ENCODE data around the gene CCDC50.

DNA sequence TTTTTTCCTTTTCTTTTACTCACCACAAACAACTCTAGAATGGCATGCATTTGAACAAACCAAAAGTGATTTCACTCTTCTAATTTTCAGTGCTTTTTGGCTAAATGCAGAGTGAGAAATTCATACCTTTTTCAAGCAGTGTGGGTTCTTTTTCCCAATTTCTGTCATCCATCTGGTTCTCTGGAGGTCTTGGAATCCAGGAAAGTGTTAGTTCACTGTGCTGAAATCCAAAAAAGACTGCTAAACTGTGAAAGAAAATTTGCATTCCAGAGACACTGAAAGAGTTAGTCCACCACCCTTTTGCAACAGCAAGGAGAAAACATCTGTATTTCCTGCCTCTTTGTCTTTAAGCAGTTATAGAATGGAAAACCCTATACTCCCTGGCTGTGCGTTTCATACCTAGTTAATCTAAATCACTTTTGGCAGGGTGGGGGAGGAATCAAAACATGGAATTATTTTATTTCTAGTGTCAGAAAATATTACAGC lies 317.9 kb upstream of the TPRG1 start:
- PRO-cap, result no peak

- PRO-cap, result no peak
Observed at GRCh38 chr3:188916967-188917598, 254.7 kb upstream of the TPRG1 start.

- PRO-cap, result no peak
Observed at GRCh38 chr3:188946804-188947355, 224.9 kb upstream of the TPRG1 start.

GRCh38 chr3:188947888-188948620 lies 223.7 kb upstream of the TPRG1 start:
- PRO-cap, result bidirectional peak, plus-strand start at chr3:188948271, minus-strand start at chr3:188948006

DNA sequence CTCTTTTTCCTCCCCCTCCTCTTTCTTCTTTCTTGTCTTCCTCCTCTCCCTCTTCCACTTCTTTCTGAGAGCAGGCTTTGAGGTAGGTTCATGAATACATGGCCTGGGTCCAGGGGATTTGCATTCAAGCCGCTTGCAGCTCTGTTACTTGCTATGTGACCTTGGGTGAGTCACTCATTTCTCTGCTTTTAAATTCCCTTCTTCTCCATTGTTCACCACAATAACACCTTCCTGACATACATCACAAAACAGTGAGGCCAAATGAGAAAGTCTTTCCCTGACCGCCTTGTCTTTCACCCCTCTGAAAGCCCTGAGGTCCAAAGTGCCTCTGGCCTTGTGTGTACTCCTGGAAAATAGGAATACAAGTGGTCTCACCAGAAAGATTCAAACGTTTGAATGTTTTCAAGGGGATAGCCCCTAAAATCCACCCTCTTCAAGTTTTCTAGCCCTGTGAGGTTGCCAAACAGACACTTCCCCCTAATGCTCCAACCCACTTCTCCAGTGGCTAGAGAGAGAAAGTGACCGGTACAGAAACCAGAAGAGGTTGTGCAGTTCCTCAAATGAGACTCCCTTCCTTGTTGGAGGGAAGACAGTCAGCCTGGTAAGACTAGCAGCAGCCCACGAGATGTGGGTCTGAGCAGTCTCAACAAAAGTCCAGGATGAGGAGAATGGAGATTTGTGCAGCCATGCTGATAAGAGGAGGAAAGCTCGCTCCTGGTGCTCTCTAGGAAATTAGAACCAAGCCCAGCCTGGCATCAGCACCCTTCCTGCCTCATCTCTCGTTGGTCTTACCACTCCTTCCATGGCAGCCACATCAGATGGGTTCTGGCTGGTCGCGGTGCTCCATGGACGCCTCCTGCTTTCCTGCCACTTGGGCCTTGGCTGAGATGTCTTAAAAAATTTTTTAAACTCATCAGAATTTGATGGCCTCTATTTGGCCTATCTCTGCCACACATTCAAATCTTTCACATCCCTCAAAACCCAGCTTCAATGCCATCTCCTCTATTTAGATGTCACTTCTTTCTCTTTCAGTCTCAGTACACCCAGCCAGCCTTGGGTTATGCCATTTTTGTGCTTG lies 222.8 kb upstream of the TPRG1 start:
- PRO-cap, result no peak

DNA sequence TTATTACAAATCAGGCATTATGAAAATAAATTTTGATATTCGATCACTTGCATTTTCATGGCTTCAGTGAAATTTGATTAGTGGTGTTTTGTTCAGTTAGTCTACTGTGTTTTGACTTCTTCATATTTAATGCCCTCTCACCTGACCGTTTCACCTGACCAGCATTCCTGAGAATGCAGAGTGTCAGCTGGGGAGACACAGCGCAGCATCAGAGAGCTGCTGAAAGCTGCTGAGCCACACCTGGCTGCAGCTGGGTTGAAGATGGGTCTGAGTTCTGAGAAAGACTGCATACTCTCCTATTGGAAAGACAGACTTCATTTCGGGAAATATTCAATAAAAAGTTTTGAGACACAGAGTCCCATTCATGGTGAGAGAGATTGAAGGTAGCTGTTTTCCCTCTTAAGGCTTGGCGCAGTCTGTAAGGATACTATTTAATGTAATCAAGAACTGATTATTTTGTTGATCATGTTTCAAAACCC lies 193.5 kb upstream of the TPRG1 start:
- PRO-cap, result no peak

DNA sequence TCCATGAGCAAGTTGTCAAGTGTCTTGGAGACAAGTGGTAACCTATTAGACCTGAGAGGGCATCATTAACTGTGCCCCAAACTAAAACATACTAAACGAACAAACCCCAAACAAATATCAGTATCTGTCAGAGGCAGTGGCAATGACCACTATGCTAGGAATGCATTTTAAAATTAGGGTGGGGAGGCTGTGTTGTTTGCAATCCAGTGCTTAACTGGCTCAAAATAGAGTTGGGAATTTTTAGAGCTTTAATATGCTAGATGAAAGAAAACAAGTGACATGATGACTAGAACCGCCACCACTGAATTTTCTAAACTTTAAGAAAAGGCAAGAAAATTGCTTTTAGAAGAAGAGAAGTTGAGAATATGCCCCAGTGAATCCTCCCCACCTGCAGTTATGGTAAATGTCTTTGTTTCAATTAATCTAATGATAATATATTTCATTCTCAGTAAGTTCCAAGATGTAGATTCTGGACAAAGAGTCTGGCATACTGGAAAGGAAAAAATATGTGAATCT lies 51.7 kb upstream of the TPRG1 start:
- PRO-cap, result no peak

GRCh38 chr3:189142366-189143046 lies 29.3 kb upstream of the TPRG1 start:
- PRO-cap, result no peak

GRCh38 chr3:189316273-189316820 lies 144.6 kb downstream of the TPRG1 start:
- PRO-cap, result no peak

- PRO-cap, result no peak
Observed at GRCh38 chr3:189787620-189788052, 156.4 kb downstream of the TP63 start.

- PRO-cap, result no peak
Observed at GRCh38 chr3:189999659-190000177, 121.0 kb downstream of the P3H2 start.

DNA sequence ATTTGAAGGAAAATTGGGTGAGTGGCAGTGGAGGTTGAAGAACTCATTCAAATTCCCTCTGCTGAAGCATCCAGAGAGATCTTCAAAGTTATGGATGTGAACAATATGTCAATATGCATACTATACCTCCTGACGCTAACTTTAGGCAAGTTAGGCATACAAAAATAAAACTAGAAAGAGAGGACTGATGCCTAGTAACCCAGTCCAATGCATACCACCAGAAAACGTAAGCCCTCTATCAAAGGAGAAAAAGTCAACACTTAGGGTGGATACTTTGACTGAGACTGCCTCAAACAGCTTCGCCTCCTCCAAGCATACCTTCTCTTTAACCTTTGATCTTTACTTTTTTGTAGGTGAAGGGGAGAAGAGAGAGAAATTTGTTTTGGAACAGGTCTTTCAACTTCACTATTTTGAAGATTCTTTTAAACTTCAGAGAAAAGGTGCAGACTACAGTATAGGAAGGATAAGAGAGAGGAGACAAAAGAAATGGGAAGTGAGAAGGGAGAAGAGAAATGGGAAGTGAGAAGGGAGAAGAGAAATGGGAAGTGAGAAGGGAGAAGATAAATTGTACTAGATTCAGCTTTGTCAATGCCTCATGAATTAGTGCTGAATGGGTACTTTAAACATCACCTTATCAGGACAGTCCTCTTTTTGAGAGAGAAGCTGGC lies 1.2 kb downstream of the P3H2 start:
- PRO-cap, result no peak

GRCh38 chr3:190320434-190320915 lies 1.8 kb downstream of the CLDN1 start:
- PRO-cap, result no peak

DNA sequence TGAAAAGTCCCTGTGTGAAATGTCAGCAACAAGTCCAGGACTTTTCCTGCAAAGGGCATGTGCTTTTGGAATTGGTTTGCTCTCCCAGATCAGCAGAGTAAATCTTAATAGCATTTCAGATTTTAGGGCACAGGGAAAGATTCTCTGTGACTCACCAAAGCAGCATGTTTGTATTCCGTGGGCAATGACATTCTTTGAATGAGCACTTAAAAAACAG lies 2.0 kb upstream of the CLDN16 start:
- PRO-cap, result no peak

DNA sequence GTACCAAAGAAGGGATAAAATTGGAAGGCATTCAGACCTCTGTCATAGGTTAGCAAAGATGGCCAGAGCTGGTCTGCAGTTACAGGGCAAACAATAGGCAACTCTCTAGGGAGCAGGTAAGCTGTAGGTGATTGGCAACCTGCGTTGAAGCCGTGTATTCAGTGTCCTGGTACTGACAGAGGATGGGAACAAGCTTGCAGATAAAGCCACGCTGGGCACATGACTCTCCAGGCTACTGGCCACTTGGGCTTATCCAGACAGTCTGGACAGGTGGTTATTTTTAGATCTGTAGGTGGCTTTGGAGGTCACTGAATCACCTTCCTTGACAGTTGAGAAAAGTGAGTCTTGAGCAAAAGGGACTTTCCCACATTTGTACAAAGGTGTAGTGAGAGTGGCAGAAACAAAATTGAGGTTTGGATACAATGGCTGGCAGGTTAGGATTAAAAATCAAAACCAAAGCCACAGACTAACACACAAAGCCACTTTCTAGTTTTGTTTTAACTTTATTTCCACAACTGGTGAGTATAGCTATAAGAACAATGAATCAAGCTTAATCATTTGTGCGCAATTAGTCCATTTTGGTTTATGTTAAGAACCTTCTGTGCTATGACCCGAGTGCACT lies 22.3 kb upstream of the IL1RAP start:
- PRO-cap, result no peak

- PRO-cap, result no peak
Observed at GRCh38 chr3:190527221-190527846, 13.4 kb downstream of the IL1RAP start.

GRCh38 chr3:191328973-191329158 lies 328 bp upstream of the CCDC50 start:
- PRO-cap, result no peak

DNA sequence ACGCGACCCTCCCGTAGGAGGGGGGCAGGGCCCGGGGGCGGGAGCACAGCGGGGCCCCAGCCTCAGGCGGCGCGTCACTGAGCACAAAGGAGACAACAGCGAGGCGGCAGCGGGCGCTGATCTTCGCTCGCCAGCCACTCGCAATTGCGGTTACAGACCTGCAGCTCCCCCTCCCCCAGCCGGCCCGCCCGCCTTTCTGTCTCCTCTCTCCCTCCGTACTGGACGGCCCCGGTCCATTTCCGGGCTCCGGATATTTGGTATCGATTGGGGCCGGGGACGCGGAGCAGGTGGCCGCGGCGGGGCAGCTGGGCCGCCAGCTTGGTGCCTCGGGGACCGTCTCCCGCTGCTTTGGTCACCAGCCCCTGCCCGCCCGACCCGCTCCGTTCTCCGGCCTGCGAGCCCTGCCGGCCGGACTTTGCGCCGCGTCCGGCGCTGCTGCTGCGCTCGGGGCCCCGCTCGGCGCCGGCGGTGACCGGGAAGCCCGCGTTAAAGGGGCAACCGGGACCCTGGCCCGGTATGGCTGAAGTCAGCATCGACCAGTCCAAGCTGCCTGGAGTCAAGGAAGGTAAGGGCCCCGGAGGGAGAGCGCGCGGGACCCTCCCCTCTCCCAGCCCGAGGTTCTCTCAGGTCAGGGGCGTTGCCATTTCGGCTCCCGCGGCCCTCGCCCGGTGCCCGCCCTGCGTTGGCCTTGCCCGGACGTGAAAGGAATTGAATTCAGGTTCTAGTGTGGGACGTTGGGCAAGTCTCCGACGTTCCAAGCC lies at the start of gene CCDC50:
CCDC50 (plus strand) TSS at position 236 of the 761 bp plus-strand sequence.
- PRO-cap, result bidirectional peak, plus-strand start at position 263 of the sequence, minus-strand start at position 146 of the sequence; bidirectional peak, plus-strand start at position 413 of the sequence, minus-strand start at position 403 of the sequence

- PRO-cap, result no peak
Observed at GRCh38 chr3:191337922-191338411, 7.6 kb upstream of the UTS2B start.

GRCh38 chr3:191356561-191357412 lies 26.5 kb upstream of the UTS2B start:
- PRO-cap, result no peak

Measured in right cardiac atrium (tissue), 1 donor.